Right cardiac atrium (tissue), 1 donor: ENCODE results near the gene AMMECR1L.

DNA sequence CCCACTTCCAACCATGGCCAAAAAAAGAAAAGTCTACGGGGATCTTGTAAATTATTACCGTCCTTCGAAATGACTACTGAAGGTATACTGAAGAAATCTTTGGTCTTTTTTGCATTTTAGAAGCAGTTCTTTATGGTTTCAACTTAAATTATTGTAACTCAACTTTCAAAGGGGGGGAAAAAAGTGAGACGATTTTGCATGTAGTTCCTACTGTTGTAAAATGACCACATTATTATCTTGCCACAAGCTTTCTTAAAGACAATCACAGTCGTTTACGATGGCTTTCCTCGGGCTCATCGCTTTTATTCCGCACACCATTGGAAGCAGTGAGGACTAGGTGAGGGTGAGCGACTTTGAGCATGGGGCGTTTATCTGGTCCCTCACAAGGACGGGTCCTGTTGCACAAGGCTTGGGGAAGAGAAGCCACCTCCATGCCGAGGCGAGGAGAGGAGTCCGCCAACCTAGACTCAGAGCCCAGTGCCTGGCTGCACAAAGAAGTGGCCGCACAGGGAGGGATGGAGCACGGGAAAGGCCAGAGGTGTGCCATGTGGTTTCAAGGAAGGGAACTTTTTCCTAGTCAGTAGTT, 543 bp upstream of the CYP27C1 start:
- PRO-cap = no peak

GRCh38 chr2:127359637-127360117, 28.1 kb downstream of the MAP3K2 start:
- PRO-cap = no peak

DNA sequence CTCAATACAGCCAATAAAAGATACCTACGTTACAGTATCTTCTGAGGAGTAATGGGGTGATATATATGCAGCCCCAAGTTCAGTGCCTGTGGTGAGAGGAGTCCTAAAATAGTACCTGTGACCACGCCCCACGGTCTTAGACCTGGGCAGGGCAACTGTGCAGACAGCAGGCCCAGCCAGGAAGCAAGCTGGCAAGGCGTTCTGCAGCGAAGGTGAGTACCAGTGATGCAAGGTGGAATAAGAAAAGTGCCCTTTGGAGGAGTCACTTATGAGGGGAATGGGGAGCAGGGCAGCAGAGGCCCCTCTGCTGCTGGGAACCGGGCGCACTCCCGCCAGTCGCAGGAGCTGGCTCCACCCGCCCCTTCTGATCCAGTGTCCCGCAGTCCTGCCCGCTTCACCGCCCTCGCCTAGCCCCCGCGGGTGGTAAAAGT, 12.8 kb upstream of the MAP3K2 start:
- PRO-cap = no peak

GRCh38 chr2:127650151-127651031, 4.4 kb downstream of the GPR17 start:
- PRO-cap = no peak

DNA sequence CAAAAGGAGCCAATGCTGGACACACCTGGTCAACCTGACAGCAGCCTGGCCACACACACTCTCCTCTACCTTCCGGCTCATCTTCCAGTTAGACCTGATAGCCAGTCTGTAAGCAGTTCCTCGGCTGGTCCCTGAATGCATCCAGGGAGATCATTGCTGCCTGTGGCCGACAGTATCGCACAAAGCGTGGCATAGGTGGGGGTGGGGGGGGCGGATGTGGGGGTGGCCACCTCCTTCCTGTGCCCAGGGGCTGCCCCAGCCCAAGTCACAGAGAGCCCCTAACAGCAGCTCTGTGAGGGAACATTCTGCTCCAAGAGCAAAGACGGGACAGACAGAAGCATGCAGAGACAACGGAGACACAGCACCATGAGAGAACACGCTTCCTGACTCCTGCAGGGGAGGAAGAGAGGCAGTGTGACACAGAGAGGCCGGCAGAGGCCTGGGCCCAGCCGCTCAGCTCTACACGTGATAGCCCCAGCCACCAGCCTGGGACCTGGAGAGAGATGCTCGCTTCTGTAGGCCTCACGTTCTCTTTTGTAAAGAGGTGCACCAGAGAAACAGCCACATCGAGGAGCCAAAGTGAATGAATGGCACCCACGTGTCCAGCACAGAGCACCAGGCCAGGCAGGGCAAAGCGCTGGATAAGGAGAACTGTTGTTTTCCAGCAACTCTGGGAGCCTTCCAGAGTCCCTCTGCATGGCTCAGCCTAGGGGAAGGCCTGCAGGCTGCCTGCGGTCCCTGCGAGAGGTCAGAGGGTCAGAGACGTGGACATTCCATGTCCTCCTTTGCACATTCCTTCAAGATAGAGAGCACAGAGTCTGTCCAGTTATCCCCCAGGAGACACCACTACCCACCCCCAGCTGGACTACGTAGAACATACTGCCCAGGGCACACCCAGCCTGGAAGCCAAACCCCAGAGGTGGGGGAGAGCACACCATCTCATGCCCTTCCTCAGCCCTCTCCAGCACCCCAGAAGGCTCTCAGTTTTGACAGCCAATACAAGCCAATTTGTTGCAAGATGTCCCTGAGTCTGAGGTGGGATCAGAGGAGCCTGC, 14.3 kb downstream of the LIMS2 start:
- PRO-cap = no peak

- PRO-cap = no peak
Observed at GRCh38 chr2:127863764-127864345, 5.9 kb upstream of the POLR2D start.

- PRO-cap = bidirectional peak, plus-strand start at chr2:127885962, minus-strand start at chr2:127885956; bidirectional peak, plus-strand start at chr2:127886495, minus-strand start at chr2:127886180
Observed at GRCh38 chr2:127885731-127886611, at the start of gene AMMECR1L. Gene AMMECR1L (minus strand): TSS chr2:127885956.

DNA sequence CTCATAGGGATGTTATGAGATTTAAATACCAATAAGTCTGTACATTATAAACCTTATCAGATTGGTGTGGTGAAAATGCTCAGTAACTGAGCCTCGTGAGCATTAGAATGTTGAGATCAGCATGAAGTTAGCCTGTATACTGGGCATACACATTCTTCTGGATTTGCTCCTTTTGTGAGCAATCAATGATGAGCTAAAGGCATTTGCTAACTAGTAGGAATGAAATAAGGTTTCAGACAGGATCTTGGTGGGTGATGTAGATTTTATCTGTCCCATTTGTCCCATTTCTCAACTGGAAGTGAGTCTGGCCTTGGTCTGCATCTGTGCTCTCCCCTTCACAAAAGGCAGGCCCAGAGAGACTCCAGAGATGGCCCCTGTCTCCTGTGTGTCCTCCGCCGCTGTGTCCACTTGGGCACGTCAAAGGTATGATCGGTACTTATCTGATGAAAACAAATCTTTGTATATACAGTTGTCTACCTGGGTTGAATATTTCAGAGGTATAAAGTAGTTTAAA, 3.2 kb upstream of the AMMECR1L start:
- PRO-cap = no peak

DNA sequence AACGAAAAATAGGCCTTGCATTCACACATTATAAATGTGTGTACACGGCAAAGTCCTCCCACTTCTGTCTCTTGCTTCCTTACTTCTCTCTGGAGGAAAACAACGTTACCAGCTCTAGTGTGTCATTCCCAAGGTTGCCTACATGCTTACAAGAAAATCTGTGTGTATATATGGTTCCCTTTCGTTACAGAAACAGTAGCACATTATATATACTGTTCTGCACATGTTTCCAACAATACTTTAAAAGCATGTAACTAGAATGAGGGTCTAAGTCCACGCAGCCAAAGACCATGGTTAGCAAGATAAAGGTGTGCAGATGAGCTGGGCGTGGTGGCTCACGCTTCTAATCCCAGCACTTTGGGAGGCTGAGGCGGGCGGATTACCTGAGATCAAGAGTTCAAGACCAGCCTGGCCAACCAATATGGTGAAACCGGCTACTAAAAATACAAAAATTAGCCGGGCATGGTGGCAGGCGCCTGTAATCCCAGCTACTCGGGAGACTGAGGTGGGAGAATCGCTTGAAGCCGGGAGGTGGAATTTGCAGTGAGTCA, 25.0 kb upstream of the UGGT1 start:
- PRO-cap = no peak

- PRO-cap = no peak
Observed at GRCh38 chr2:128314095-128314571, 4.5 kb downstream of the HS6ST1 start.

DNA sequence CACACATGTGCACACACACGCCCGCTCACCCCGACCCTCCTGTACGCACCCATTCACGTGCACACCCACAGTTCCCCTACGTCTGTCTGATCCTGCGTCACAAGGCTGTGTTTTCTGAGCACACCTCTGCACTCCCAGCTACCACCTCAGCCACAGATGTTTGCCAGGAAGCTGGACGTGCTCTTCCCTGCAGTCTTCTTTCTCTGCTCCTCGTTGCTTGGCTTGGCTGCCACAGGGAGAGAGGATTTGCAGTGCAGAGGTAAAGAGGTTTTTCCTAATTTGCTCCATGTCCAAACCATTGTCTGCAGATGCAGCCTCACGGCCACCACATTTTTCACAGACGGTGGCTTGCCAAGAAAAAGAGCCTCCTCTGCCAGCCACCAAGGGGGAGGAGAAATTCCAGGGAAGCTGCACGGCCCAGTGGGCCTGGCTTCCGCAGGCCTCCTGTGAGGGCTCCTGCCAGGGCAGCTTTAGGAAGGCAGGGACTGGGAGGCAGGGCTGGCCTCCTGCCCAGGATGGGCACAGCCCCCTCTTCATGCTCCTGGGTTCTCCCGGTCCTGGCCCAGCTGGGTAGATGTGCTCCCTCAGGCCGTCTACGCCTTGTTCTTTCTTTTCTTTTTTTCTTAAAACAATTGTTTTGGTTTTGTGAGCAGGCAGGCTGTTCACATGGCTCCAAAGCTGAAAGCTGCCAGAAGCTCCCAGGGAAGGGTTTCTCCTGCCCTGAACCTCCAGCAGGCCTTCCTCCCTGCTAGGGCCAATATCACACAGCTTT, 29.3 kb upstream of the HS6ST1 start:
- PRO-cap = no peak

DNA sequence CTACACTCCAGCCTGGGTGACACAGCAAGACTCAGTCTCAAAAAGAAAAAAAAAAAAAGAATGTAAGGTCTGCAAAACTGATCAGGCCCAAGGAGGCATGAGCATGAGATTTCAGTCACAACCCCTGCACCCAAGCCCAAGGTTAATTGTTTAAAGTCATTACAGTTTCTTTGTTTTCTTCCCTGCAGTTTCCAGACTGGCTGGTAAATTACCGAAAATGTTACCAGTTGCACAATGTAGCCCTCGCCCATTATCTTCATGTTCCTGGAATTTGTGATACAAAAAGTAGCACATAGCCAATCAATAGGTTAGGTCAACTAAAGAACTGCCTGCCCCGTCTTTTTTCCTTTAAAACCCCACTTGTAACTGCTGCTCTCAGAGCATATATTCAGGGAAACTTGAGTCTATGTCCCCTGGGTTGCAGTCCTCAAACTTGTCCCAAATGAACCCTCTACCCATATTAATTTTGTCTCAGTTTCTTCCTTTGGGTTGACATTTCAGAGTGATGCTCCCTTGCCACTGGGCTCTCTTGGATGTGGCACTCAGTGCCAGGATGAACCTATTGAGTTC, 216.1 kb upstream of the HS6ST1 start:
- PRO-cap = no peak

- PRO-cap = no peak
Observed at GRCh38 chr2:128593788-128594571, 275.3 kb upstream of the HS6ST1 start.

GRCh38 chr2:128607864-128608372, 289.2 kb upstream of the HS6ST1 start:
- PRO-cap = no peak

- PRO-cap = no peak
Observed at GRCh38 chr2:128639255-128639704, 320.6 kb upstream of the HS6ST1 start.

GRCh38 chr2:129443370-129443771, 536.1 kb upstream of the RAB6C start:
- PRO-cap = no peak

GRCh38 chr2:129980197-129980771, 818 bp downstream of the RAB6C start:
- PRO-cap = unidirectional peak, plus-strand start at chr2:129980526

GRCh38 chr2:130129523-130129977, 528 bp upstream of the POTEF start:
- PRO-cap = no peak

GRCh38 chr2:130187311-130188244, 5.5 kb downstream of the MZT2B start:
- PRO-cap = no peak

DNA sequence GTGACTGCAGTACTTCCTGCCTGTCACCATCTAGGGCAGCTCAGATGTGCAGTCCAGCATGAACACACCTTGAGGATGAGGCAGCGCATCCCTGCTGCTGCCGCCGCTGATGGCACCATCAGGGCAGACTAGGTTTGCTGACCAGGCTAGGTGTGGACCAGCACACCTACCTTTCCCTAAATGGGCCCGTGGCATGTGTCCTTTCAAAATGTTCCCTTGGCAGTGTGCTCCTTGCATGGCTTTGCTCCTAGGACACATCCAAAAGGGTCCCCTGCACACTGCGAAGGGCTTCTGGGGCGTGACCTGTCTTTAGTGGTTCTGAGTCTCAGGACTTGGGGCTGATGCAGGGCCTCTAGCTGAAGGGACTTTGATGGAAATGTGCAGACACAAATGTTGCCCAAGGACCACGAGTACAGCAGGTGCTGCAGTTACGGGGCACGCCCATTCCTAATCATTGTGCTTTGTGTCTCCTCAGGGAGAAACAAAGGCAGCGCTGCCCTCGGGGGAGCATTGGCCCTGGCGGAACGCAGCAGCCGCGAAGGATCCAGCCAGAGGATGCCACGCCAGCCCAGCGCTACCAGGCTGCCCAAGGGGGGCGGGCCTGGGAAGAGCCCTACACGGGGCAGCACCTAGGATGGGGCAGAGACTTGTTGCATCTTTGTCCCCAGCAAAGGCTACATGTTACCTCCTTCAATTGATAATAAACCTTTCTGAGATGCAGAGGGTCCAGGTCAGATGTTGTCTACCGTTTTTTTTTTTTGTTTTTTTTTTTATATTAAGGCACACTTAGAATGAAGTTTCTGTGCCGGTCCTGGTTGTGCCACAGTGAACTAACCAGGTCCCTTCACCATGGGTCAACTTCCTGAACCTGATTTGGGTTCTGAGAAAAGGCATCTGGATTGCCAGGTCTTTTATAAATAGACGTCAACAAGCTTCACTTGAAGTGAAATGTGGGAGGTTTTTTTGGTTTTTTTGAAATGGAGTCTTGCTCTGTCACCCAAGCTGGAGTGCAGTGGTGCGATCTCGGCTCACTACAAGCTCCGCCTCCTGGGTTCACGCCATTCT, 7.9 kb downstream of the TUBA3E start:
- PRO-cap = no peak